Measurements from ENCODE around the genes NECTIN4 and PPOX.

- PRO-cap, result no peak
Measured at GRCh38 chr1:160519723-160520443, 3.2 kb downstream of the SLAMF6 start.

- PRO-cap, result no peak
Measured at GRCh38 chr1:160540113-160540620, 17.1 kb upstream of the SLAMF6 start.

DNA sequence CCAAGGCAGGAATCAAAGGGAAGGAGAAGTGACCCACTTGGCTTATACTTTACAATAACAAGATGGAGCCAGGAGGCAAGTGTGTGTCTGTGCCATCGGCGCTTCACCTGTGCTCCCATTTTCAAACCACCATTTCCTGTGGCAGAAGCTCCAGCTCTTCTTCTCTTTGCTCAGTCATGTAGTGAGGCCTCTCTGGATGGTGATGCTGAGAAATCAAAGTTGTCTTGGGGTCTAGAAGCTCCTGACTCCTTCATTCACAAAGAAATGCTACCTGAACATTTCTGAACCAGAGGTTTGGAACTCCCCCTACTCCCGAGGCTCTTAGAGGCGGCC, 18.1 kb downstream of the SLAMF1 start:
- PRO-cap, result no peak

- PRO-cap, result no peak
Measured at GRCh38 chr1:160629700-160630266, 17.1 kb downstream of the SLAMF1 start.

DNA sequence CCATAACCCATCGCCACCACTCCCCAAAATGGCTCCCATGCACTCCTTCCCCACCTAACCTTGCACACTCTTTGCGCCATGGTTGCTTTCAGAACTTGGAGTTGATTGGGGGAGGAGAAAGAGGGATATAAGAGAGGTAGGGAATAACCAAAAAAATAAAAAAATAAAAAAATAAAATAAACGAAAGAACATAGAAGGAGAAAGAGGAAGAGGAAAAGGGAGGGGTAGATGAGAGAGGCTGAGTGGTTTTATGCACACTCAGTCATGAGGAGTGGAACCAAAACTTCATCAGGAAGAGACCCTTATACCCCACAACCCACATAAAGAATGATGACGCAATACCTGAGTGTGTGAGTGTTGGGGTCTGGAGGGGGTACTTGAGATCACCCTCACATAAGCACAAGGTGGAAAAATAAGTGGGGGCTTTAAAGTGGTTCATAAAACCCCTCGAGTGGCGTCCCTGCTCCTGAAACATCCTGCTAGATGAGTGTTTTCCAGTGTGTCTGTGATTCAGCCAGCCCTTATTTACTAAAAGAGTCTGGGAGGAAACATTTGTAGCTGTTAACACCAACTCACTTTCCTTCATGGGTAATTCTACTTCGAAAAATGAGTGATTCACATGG, 5.4 kb downstream of the SLAMF1 start:
- PRO-cap, result no peak

DNA sequence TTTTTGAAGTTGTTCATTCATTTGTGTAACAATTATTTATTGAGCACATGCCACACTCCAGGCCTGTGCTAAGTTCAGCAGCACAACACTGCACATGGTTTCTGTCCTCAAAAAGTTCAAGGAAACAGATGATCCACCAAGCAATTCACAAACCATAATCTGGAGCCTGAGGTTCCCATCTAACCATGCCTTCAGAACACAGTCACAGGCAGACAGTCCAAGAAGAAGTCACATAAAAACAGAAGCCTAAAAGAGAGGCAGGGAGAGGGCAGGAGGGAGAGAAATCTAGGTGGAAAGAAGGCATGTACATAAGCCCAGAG, 1.9 kb downstream of the CD48 start:
- PRO-cap, result no peak

- PRO-cap, result no peak
Measured at GRCh38 chr1:160725953-160726743, 12.9 kb upstream of the SLAMF7 start.

GRCh38 chr1:160776080-160776756, 19.8 kb upstream of the LY9 start:
- PRO-cap, result no peak

- PRO-cap, result no peak
Measured at GRCh38 chr1:160894676-160895027, 9.7 kb upstream of the ITLN1 start.

DNA sequence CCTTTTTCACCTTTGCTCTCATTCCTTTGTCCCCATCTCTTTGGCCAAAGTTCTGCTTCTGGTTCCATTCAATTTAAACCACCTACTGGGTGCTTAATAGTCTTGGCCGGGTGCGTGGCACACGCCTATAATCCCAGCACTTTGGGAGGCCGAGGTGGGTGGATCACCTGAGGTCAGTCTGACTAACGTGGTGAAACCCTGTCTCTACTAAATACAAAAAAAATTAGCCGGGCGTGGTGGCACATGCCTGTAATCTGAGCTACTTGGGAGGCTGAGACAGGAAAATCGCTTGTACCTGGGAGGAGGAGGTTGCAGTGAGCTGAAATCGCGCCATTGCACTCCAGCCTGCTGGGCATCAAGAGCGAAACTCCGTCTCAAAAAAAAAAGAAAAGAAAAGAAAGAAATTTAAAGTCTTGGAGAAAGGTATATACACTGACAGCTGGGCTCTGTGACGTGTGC, 1.5 kb upstream of the F11R start:
- PRO-cap, result no peak

- PRO-cap, result no peak
Measured at GRCh38 chr1:161044365-161044882, 1.4 kb downstream of the USF1 start.

DNA sequence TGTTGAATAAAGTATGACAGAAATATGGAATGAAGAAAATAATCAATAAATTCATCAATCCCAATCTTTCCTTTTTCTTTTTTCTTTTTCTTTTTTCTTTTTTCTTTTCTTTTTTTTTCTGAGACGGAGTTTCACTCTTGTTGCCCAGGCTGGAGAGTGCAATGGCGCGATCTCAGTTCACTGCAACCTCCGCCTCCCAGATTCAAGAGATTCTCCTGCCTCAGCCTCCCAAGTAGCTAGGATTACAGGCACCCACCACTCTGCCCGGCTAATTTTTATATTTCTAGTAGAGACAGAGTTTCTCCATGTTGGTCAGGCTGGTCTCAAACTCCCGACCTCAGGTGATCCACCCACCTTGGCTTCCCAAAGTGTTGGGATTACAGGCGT, 4.2 kb downstream of the ARHGAP30 start:
- PRO-cap, result no peak

- PRO-cap, result no peak
Measured at GRCh38 chr1:161086030-161086923, 3.1 kb downstream of the NECTIN4 start.

DNA sequence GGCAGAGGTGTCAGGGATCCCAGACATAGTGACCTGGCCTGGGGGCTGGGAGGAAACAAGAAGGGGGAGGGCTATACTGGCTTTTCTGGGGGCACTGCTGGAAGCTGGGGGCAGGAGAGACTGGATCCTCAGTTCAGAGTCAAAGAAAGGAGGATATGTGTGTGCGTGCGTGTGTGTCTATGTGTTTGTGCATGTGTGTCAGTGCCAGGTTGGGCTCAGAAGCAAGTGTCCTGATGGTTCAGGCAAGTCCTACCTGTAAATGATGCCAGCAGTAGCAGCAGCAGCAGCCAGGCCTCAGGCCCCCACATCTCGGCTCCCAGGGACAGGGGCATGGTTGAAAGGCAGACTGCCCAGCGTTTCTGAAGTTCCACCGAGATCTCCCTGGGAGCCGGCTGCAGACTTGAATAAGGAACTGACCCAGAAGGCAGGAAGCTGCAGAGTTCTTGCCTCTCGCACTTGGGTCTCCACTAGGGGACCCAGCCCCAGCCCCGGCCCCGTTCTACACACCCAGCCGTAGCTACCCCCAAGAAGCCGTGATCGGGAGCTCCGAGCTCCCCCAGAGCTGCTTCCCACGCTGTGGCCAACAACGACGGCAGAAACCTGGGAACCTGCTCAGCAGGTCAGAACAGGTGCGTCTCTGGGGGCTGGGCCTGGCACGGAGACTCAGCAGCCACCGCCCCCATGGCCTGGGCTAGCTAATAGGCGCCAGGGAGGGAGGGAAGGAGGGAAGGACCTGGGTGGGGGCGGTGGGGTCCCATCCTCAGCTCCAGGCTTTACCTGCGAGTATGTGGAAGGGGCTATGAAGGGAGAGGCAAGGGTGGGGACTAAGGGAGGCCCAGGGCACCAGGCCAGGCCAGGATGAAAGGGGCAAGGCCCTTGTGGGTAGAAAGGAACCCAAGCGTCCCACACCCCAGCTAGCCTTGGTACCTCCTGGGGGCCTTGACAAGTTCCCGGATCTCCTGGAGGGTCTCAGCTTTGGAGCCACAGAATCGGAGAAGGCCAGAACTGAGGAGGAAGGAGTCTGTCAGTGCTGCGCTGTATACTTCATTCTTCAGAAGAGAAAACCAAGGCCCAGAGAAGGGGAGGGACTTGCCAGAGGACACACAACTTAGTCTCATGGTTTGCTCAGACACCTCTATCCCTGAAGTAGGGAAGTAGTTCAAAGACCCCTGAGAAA, at the start of gene NECTIN4:
TSS of gene NECTIN4 (minus strand) at position 594 of the 1,177 bp plus-strand sequence.
- PRO-cap, result no peak

- PRO-cap, result bidirectional peak, plus-strand start at chr1:161166426, minus-strand start at chr1:161166281
Measured at GRCh38 chr1:161166180-161166913, at the start of gene PPOX. Gene PPOX, plus strand, starts transcription at chr1:161166426.

DNA sequence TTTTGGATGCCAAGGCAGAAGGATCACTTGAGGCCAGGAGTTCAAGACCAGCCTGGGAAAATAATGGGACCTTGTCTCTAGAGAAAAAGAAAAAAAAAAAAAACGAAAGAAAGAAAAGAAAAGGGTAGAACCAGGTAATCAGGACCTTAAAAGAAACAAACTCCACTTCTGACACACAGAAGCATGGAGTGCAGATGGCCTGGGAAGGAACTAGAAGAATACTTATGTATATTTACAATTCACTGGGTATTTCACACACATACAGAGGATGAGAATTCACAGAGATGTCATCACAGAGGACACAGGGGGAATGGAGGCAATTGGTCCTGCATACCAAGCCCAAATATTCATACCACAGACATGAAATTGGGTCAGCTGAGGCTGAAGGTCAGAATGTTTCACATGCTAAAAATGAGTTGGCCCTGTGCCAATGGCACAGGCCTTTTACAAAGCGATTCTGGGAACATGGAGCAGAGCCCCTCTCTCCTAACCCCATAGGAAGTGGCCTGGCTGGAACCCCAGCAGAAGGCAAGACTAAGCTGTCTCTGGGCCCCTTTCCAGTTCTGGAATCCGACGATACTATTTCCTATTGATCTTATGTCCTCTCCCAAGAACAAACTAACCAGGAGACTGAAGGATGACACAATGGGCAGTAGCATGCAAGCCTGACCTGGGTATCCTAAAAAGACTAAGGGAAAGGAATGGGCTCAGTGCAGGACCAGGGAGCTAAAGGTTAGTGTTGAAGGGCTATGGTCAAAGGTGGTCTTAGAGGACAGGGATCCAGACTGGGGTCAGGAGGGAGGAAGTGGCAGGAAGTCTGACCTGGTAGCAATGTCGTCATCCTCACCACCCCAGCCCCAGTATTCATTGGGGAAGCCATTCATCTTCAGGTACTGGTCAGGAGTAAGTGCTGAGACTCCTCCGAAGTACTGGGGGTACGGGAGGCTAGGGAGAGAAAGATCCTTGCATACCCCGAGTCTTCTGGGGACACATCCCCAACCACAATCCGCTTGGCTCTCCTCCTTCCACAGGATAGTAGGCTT, 4.2 kb downstream of the B4GALT3 start:
- PRO-cap, result no peak

- PRO-cap, result no peak
Measured at GRCh38 chr1:161190835-161191226, 8.0 kb downstream of the ADAMTS4 start.

DNA sequence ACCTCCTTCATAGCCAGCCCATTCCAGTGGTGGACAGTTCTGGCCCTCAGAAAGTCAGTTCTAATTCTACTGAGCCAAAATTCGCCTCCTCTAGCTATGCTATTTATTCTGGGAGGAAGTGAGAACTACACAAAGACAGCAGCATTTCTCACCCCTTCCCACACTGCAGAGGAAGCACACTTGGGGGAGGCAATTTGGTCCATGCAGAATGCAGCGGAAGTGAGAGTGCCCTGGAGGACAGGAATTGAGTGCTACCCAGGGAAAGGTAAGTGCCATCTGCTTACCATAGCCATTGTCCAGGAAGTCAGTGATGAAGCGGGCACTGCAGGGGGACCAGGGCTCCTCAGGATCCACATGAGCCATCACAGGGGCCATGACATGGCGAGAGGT, 3.7 kb downstream of the ADAMTS4 start:
- PRO-cap, result no peak

- PRO-cap, result no peak
Measured at GRCh38 chr1:161219017-161219634, 4.0 kb downstream of the FCER1G start.

DNA sequence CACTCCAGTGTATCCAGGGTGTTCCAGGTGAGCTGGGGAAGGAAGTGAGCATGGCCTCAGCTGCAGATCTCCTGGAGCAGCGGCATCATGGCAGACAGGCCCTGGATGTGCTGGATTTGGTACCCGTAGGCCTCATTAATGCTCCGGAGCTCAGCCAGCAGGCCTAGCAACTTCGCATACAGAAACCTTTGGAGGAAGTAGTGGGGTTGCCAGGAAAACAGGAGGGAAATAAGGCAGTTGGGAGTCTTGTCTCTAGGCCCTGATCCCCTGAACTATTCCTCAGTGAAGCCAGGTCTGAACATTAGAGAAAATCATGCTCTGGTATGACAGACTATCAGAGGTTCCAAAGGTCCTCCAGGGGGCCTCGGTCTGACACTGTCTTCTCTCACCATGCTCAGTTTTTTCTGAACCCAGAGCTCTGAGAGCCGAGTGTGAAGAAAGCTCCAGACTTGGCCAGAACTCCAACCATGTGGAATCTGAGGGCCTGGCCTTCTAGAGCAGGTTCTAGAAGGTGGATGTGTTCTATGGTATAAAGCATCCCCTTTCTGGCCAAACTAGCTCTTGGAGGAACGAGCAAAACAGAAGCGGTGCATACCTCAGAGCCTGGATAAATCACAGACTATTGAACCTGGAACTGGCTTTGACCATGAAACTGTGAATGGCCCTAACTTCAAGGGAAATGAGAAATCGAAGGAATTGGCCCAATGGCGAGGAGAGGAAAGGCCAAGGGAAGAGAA, 4.0 kb downstream of the TOMM40L start:
- PRO-cap, result no peak